BE2C (cell line): Measurements from ENCODE around the genes RPL13A, NOSIP, PRRG2, PRR12, PRMT1 and IZUMO2.

GRCh38 chr19:49422234-49422881, 883 bp downstream of the PTH2 start:
- RRBS = no CpG with 5 or more reads among the region's 57 CpGs

- RRBS = no CpG with 5 or more reads among the region's 47 CpGs
Measured at GRCh38 chr19:49443368-49444170, 2.2 kb upstream of the SLC17A7 start.

- RRBS = 87% methylated on average over 2 of the region's 66 CpGs
Measured at GRCh38 chr19:49486904-49487811, at the start of gene RPL13A. Gene RPL13A (plus strand): TSS chr19:49487608.

DNA sequence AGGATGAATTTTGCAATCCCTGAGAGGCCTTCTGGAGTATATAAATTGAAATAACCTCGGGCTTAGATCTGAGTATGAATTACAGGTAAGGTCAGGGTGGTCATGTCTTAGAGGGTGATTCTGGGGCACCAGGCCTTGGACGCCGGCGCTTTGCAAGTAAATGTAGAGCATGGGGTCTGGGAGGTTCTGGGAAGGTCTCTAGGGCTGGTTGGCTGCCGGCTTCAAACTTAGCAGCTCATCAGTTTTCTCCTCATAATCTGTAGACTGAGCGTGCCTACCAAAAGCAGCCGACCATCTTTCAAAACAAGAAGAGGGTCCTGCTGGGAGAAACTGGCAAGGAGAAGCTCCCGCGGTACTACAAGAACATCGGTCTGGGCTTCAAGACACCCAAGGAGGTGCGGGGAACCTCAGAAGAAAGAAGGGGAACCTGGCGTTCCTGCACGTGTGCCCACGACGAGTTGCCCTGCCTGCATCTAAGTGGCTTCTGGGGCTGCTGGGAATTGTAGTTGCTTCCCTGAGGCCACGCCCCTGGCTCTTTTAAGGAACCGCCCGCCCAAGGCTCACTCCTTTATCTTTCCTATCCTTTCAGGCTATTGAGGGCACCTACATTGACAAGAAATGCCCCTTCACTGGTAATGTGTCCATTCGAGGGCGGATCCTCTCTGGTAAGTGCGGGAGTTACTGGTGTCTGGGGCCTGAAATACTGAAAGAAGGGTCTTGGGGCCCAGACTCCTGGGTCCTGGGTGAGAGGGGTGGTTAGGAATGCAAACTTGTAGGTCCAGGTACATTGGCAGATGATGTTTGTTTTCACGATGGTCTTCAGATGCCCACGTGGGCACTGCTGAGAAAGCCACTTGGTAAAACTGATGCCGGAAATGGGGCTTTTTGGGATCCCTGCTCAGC, 948 bp downstream of the RPS11 start:
- RRBS = 2% methylated on average over 3 of the region's 24 CpGs

DNA sequence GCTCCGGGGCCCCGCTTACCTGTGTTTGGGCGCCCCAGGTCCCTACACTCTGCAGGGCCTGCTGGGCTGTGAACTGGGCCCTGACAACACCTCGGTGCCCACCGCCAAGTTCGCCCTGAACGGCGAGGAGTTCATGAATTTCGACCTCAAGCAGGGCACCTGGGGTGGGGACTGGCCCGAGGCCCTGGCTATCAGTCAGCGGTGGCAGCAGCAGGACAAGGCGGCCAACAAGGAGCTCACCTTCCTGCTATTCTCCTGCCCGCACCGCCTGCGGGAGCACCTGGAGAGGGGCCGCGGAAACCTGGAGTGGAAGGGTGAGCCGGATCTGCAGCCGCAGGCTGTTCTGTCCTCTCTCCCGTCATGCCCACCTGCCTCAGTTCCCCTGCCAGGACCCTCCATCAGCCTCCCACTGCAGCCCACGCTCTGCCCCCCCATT, 1.7 kb downstream of the FCGRT start:
- RRBS = 0% methylated on average over 3 of the region's 21 CpGs

DNA sequence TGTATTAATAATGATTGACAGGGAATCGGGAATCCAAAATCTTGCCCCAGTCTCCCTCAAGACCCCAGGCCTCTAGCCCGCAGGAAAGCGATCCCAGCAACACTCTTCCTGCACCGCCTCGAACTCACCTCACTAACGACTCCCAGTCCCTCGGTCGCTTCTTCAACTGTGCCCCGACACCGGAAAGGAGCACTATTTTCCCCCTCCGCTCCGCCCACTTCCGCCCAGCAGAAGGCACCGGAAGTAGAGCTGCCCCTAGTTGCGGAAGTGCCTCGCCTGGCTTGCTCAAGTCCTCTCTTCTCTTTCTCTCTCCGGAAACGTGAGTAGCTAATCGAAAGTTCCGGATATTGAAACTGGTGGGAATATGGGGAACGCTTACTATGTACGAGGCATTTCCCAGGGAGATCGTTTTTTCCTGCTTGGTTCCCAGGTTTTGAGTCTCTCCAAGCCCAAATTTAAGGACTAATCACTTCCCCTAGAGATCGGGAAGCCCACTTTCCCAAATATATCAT, at the start of gene NOSIP:
Gene NOSIP (minus strand): TSS at position 170 of the 512 bp plus-strand sequence.
- RRBS = 2% methylated on average over 7 of the region's 24 CpGs

DNA sequence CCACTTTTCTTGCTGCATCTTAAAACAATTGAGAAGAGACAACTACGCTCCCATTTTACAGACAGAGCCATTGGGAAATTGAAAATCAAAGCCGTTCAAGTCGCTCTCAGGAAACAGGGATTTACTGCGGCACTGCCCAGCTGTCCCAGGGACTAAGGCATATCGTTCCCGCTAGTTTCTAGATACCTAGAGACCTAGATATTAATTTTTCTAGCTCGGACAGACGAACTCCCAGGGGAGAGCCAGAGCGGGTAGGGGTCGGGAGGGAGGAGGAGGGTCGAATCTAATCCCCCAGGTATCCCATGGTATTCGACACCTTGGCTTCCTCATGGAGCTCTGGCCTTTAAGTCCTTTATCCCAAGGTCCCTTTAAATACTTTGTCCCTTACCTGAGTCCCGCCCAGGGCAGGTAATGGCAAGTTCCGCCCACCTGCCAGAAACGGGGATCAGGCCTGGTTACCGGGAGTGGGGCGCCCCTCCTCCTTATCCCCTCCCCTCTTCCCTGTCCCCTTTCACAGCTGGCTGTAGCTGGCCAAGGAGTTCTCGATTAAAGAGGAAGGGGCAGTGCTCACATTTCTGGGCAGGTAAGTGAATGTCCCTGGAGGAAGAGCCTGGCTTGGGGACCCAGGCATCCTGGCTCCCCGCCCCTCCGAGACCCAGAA, at the start of gene PRRG2:
Gene PRRG2 (plus strand): TSS at position 418 of the 661 bp plus-strand sequence.
- RRBS = no CpG with 5 or more reads among the region's 20 CpGs

- RRBS = under 1% methylated on average over 9 of the region's 36 CpGs
Measured at GRCh38 chr19:49590954-49591362, at the start of gene PRR12. Gene PRR12 (plus strand): TSS chr19:49591182.

GRCh38 chr19:49595515-49596681, 4.9 kb downstream of the PRR12 start:
- RRBS = 92% methylated on average over 8 of the region's 49 CpGs

- RRBS = no CpG with 5 or more reads among the region's 25 CpGs
Measured at GRCh38 chr19:49615862-49616381, 24.0 kb downstream of the RRAS start.

DNA sequence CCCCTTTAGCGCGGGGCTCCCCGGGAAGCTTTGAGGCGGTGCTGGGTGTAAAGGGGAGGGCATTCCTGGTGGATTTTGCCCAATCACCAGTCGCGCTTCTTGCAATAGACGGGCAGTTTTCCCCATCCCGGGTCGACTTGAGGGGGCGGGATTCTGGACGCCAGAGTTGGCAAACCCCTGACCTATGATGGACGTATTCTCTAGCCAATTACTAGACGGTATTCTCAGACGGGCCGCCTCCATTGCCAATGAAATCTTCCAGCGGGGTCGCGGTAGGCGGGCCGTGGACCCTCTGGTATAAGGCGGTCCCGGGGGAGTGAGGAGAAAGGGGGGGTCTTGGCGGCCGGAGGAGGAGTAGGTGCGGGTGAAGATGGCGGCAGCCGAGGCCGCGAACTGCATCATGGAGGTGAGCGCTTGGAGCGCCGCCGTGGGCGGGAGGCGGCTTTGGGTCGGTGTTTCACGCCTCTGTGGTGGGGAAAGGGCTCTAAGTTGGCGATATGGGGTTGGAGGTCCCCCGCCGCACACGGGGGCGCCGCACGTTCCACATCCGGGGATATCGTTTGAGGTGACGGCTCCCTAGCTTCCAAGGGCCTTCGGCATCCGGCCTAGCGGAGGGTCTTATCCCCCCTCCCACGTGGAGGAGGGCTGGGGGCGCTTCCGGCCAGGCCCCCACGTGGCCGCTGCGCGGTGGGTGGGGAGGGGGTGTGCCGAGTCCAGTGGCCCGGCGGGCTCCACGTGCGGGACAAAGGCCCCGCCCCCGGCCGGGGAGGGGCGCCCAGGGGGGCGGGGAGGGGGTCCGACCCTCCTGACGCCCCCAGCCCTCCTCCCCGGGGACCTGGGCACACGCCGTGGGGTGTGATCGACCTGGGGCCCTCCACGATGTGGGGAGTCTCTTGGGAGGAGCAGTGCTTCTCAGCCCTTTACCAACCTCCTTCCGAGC, at the start of gene PRMT1:
Gene PRMT1 (plus strand): TSS at position 361 of the 940 bp plus-strand sequence.
- RRBS = under 1% methylated on average over 36 of the region's 75 CpGs

DNA sequence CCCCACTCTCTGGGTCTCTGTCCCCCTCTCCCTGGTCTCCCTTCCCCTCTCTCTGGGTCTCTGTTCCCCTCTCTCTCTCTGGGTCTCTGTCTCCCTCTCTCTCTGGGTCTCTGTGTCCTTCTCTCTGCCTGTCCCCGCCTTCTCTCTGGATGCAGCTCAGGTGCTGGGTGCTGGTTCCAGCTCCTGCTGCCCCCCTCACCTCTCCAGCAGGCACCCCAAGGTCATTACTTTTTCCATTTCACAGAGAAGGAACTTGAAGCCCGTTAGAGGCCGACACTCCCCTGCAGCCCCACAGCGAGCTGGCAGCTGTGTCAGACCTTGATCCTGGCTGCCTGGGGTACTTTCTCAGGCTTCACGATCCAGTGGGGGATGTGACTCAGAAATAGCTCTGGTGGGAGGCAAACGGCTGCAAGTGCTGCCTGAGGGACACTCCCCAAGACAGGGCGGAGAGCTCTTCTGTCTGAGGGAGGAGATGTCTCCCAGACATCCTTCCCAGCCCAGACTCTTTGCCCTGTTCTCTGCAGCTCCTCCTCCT, 4.9 kb downstream of the TSKS start:
- RRBS = no CpG with 5 or more reads among the region's 7 CpGs

DNA sequence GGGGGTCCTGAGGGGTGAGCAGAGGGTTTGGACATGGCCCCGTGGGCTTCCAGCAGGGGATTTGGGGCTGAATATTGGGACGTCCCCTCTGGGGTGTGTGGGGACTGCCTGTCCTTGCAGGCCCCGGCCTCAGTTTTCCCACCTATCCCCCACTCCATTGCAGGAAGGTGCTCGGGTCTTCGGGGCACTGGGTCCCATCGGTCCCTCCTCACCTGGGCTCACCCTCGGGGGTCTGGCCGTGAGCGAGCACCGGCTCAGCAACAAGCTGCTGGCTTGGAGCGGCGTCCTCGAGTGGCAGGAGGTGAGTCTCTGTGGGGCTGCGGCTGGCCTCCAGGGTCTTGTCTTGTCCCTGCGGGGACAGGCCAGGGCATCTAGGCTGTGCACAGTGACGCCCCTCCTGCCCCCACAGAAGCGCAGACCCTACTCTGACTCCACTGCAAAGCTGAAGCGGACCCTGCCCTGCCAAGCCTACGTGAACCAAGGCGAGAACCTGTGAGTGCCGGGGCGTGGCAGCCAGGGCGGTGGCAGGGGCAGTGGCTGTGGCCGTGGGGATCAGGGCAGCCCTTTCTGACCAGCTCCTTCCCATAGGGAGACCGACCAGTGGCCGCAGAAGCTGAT, 13.0 kb downstream of the PNKP start:
- RRBS = no CpG with 5 or more reads among the region's 26 CpGs

GRCh38 chr19:49862475-49862853, 4.9 kb downstream of the PNKP start:
- RRBS = no CpG with 5 or more reads among the region's 29 CpGs

GRCh38 chr19:49887211-49887883, 9.3 kb downstream of the IL4I1 start:
- RRBS = 76% methylated on average over 8 of the region's 22 CpGs

- RRBS = no CpG with 5 or more reads among the region's 10 CpGs
Measured at GRCh38 chr19:49927483-49928142, 1.4 kb upstream of the ATF5 start.

DNA sequence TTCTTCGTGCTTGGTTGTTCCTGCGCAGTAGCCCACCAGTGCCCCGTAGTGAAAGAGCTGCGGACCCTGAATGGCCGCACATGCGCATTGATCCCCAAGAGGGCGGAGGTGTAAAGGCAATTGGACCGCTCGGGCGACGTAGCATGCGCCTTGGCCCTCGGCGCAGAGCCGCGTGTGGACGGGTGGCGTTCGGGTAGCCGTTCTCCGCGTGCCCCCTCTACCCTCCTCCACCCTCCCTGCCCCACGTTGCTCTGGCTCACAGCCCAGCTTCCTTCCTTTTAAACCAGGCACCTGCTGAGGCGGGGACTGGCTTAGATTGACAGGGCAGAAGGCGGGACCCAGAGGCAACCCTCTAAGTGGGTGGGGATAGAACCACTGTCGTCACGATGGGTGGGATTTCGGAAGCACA, 373 bp upstream of the NUP62 start:
- RRBS = no CpG with 5 or more reads among the region's 28 CpGs

- RRBS = no CpG with 5 or more reads among the region's 15 CpGs
Measured at GRCh38 chr19:49955935-49956457, 5.0 kb downstream of the SIGLEC11 start.

DNA sequence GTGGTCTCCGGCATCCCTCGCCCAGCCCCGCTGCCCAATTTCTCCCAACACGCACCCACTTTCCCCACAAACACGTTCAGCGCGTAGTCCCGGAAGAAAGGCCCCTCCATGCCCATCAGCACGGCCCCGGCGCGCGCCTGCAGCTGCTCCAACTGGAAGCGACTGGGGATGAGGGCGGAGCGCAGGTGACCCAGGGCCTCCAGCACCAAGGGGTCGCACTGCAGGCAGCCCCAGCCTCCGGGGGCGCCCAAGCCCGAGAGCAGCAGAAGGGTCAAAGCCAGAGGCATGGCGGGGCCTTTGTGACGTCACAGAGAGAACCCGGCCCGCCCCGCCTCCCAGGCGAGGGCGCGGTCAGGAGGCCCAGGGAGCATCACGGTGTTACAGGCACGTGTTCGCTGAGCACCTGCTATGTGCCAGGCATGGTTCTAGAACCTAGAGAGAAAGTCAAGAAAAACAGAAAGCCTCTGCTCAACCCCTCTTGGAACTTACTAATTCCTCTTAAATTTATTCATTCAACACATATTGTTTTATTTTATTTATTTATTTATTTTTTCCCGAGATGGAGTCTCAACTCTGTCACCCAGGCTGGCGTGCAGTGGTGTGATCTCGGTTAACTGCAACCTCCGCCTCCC, at the start of gene IZUMO2:
Gene IZUMO2 (minus strand): TSS at position 374 of the 632 bp plus-strand sequence.
- RRBS = 54% methylated on average over 14 of the region's 35 CpGs

GRCh38 chr19:50187572-50188367, 15.7 kb upstream of the MYH14 start:
- RRBS = 6% methylated on average over 3 of the region's 24 CpGs